Measurements from ENCODE around the gene DNASE1L3.

DNA sequence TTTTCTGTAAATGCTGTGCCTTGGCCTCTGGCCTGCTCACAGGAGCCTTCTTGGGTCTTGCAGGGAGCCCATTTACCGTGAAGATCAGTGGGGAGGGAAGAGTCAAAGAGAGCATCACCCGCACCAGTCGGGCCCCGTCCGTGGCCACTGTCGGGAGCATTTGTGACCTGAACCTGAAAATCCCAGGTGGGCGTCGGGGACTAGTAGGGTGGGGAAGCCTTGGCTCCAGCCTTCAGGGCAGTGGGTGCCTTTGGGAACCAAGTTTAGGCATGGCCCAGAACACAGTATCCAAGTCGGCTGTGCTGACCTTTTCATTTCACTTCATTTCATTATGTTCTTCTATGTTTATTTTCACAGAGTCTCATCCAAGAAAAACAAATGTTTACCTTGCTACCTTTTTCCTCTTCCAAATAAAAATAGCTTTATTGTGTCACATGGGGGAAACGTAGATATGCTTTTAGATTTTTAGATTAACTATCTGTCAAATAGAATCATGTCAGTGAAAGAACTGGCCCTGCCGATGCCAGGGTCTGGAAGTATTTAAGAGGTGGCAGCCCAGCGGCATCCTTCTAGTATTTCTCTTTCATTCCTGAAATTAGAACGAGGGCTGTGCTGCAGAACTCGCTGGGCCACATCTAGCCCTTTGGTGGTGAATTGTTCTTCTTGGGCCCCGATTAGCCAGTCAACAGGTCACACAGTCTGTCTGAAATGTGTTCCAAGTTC is 60.6 kb downstream of the DNASE1L3 start:
- PRO-cap, 2 experiments: no peak in any of the 2 experiments
- RAMPAGE, long total RNA, 4 experiments: no peak in any of the 4 experiments

DNA sequence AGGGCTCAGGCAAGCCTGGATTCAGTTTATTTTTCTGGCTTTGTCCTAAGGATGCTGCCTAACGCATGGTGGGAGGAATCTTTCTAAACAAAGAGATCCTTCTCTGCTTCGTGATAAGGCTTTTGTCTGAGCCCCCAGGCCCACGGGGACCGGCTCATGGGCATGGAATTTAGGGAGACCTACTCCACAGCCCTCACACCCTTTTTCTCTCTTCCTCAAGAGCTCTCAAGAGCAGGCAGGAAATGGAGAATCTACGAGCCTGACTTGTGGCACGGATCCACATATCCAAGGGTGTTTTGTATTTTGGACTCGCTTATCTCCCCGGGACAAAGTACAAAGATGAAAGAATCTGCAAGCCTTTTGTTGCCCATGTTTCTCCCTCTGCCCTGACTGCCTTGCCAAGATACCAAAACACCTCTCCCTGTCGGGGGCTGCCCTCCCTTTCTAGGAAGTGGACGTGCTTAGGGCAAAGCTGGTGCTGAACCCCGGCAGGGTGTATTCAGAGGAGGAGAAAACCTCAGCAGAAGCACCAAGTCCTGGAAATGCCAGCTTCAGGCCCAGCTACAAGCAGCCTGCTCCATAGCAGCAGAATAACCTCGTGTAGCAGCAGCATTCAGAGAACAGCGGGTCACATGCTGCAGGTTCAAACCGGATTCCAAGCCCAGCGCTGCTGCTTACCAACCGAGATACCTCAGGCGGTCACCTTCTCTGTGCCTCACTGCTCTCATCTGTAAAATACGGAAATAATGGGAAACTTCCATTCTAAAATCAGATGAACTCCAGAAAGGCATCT is 35.3 kb downstream of the DNASE1L3 start:
- PRO-cap, 2 experiments: no peak in any of the 2 experiments
- RAMPAGE, long total RNA, 4 experiments: no peak in any of the 4 experiments

GRCh38 chr3:58210717-58211569 is at the start of gene DNASE1L3:
Gene DNASE1L3 (minus strand): TSS chr3:58210972.
- PRO-cap, 2 experiments: no peak in any of the 2 experiments
- RAMPAGE, long total RNA, 4 experiments: start-site peak on the minus strand in 3 of 4 experiments, at chr3:58210914-58210973 at its widest, 10 to 20 reads per replicate

- PRO-cap, 2 experiments: no peak in any of the 2 experiments
- RAMPAGE, long total RNA, 4 experiments: no peak in any of the 4 experiments
These were observed 4.0 kb upstream of the DNASE1L3 start for GRCh38 chr3:58214367-58215520.

DNA sequence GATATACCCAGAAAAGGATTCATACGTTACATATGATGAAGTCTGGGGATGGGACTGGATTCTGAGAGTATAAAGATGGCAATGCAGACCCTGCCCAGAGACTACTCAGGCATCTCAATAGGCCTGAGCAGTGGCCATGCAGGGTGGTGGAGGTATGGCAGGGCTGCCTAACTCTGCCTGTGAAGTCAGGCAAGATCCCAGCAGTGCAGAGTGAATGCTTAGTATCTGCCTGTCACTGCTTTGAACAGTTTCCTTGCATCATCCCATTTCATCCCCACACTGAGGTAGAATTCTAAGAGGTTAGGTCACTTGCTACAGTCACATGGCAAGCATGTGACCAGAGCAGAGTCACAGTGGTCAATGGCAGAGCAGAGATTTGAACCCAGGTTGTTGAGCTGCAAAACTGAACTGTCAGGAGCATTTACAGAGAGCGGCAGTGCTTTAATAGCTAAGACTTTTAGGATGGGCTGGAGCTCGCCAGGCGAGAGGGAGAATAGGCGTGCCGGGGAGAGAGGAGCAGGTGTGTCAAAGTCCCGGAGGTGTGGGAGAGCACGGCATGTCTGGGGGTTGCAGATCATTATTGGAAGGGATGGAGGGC is 4.1 kb downstream of the ABHD6 start:
- PRO-cap, 2 experiments: no peak in any of the 2 experiments
- RAMPAGE, long total RNA, 4 experiments: no peak in any of the 4 experiments

DNA sequence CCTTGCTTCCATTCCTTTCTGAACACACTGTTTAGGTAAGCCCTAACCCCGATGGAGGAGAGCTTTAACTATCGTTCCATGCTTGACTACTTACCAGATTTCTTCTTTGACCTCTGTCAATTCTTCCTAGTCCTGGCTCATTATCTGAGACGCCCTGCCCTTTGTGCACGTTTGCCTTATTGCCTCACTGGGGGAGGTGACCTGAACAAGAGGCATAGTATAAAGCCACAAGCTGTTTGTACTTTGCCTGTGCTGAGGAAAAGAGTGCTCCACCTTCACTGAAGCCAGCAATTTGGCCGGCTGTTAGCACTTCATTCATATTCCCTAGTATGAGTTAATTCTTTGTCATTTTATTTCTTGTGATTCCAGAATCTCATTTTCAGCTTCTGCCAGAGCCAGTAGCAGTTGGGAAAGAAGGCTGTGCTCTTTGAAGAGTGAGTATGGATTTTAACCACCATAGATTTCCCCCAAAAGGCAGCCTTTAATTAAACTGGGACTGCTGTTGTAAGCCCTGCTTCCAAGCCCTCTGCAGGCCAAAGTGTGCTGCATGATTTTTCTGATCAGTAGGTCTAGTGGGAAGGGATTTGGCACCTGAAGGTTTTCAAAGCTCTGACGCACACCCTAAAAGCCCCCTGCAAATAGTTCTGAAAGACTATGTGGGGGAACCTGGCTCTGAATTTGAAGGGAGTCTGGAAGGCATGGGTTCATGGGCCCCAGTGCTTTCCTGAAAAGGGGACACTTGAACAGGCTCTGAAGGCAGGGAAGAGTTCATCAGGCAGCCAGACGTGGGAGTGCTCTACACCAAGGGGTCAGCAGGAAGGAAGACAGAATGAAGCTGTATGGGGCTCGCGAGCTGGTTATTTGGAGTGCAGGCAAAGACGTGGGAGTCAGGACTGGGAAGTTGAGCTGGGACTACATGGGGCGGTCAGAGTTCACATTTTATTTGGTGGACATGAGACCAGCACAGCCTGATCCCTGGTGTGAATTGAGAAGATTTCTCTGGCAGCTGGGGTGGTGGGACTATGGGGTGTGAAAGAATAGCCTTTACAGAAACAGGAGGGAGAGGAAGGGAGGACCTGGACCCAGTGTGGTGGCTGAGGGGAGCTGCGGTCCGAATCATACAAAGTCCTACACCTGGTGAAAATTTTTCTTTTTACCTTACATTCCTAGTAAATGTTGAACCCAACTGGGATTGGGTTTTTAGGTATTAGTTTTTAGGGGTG is 12.3 kb downstream of the ABHD6 start:
- PRO-cap, 2 experiments: no peak in any of the 2 experiments
- RAMPAGE, long total RNA, 4 experiments: no peak in any of the 4 experiments

DNA sequence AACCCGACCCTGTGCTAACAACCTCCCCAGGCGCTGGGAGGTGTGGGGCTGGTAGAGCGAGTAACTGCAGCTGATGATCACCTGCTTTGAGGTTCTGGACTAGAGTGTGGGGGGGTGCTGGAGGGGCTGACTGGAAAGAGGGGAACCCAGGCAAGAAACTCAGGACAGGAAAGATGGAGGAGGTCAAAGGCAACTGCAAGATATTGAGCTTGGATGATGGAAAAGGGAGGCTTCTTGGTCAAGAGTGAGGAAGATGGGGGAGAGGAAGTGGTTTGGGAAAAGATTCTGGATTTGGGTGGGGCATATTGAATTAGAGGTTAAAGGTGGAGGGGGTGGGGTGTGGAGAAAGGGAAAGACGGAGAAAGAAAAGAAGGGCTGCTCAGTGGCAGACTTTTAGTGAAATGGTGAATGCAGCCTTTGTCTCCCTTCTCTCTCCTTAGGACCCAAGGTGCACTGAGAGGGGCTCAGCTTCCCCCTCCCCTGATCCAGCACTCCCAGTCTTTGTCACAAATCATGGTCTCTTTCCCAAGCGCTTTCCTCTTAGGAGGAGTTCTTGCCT is 618 bp upstream of the FAM3D start:
- PRO-cap, 2 experiments: no peak in any of the 2 experiments
- RAMPAGE, long total RNA, 4 experiments: no peak in any of the 4 experiments

DNA sequence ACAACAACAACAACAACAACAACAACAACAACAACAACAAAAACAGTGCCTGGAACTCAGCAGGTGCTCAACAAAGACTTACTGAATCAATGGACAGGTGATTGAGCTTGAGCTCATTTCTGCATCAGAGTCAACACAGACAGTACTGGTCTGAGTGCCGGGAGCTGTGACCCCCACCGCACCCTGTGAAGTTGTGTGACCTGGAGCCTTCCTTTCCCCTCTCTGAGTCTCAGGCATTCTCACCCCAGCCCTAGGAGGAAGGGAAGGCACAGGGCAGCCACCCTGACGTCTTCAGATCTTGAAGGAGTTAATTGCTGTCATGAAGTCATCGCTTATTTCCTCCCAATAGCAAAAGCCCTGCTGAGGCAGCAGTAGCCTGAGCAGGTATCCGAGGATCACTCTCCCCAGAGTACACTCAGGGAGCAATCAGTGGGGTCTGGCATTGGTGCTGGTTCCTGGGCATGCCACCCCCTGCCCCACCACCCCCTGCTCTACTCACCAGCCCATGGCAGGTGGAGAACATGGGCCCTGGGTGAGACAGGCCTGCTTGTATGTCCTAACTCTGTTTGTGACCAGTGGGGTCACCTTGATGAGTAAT is 3.2 kb upstream of the FAM3D start:
- PRO-cap, 2 experiments: no peak in any of the 2 experiments
- RAMPAGE, long total RNA, 4 experiments: no peak in any of the 4 experiments

DNA sequence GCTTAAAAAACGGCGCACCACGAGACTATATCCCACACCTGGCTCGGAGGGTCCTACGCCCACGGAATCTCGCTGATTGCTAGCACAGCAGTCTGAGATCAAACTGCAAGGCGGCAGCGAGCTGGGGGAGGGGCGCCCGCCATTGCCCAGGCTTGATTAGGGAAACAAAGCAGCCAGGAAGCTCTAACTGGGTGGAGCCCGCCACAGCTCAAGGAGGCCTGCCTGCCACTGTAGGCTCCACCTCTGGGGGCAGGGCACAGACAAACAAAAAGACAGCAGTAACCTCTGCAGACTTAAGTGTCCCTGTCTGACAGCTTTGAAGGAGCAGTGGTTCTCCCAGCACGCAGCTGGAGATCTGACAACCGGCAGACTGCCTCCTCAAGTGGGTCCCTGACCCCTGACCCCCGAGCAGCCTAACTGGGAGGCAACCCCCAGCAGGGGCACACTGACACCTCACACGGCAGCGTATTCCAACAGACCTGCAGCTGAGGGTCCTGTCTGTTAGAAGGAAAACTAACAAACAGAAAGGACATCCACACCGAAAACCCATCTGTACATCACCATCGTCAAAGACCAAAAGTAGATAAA is 176.0 kb upstream of the FAM3D start:
- PRO-cap, 2 experiments: no peak in any of the 2 experiments
- RAMPAGE, long total RNA, 4 experiments: no peak in any of the 4 experiments

GRCh38 chr3:59678024-59678433 is 628.2 kb upstream of the CFAP20DC start:
- PRO-cap, 2 experiments: peak in 1 of 2 experiments; most common minus-strand start chr3:59678258 (in 1)
- RAMPAGE, long total RNA, 4 experiments: no peak in any of the 4 experiments

GRCh38 chr3:59895890-59896290 is 846.1 kb upstream of the CFAP20DC start:
- PRO-cap, 2 experiments: no peak in any of the 2 experiments
- RAMPAGE, long total RNA, 4 experiments: no peak in any of the 4 experiments

DNA sequence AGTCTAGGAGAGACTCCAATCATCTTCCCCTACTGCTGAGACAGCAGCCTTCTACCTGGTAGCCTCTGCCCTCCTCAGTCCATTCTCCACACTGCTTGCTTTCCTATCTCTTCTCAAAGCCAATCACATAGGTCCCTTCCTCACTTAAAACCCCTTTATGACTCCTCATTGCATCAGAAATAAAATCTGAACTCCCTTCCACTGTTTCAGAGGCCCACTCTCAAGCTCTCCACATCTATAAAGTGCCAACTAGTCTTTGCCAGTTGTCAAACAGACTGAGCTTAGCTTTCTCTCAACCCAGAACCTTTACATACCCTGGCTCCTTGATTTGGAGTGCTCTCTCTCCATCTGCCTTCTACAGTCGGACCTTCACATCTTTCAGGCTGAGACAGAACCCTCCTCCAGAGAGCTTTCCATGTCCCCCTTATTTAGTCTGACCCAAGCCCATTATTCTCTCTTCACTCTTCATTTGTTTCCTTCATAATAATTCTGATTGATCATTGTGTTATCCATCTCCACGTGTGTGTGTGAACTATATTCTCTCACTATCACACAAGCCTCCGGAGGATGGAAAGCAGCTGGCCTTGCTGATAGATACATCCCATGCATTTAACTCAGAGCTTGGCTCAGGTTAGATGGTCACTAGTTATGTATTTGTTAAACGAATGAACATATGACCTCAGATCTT is 1082.0 kb upstream of the CFAP20DC start:
- PRO-cap, 2 experiments: no peak in any of the 2 experiments
- RAMPAGE, long total RNA, 4 experiments: no peak in any of the 4 experiments

DNA sequence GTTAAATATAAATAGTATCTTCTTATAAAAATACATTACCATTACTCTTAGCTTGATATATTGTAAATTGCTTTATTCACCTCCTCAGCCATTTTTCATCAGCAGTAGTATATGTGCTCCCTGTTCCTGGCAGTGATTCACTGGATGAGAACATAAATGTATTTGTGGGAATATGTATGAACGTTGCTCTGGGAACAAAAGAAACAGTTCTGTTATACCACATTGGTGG is 284.3 kb downstream of the FHIT start:
- PRO-cap, 2 experiments: no peak in any of the 2 experiments
- RAMPAGE, long total RNA, 4 experiments: no peak in any of the 4 experiments

DNA sequence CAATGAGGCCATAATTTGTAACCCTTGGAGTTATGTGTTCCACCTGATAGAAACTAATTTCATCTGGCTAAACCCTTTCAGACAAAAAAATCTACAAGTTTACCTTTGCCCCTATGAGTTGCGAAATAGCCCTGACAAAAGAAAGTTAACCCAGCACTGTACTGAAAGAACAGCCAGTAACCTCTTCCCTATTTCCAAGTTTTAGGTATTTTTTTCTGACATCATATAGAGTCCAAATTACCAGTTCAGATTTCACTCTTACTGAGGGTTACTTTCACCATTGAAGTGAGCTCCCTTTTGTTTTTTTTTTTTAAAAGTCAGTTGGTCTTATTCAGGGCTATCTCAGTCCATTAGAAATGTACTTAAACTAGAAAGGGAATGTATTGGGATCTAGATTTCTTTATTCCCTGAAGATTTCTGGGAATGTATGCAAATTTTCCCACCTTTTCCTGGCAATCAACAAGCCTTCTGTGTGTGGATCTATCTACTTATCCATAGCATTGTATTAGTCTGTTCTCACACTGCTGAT is 42.7 kb upstream of the PTPRG start:
- PRO-cap, 2 experiments: no peak in any of the 2 experiments
- RAMPAGE, long total RNA, 4 experiments: no peak in any of the 4 experiments

DNA sequence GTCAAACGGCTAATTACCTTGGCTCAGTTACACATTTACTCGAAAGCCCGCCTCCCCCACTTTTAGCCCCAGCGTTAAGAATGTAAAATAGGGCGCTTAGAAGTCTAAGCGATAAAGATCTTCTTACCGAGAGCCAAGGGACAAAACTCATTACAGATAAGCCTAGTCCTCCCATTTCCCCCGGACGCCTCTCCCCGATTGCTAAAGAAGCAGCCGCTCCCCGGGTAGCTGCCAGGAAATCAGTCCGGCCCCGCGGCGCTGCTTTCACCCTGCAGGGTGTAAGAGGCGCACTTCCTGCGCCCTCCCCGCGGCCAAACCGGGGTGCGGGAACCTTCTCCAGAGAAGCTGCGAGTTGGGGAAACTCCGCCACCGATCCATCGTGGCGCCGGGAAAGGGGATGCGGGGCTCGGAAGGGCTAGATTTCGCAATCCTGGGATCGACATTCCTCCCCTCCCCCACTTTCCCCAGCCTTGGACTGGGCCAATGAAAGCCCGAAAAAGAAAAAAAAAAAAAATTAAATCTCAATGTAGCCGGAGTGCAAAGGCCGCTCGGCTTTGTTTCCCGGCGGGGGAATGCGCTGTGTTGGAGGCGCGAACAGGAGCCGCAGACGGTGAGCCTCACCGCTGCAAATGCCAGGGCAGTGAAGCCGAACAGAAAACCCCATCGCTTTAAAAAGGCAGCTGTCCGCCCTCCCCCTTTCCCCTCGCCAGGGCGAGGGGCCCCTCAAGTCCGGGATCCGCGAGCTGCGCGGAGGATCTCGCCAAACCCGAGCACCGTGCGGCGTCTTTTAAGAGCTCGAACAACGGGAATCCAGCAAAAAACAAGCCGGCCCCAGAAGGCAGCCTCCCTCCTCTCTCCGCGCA is 666 bp upstream of the PTPRG start:
- PRO-cap, 2 experiments: peak in 2 of 2 experiments; most common plus-strand start position 339 of the sequence (in 2); most common minus-strand start position 200 of the sequence (in 1)
- RAMPAGE, long total RNA, 4 experiments: no peak in any of the 4 experiments

- PRO-cap, 2 experiments: no peak in any of the 2 experiments
- RAMPAGE, long total RNA, 4 experiments: start-site peak on the plus strand in 1 of 4 experiments, at chr3:61562243-61562454 at its widest, 78 reads per replicate
These were observed 692 bp downstream of the PTPRG start for GRCh38 chr3:61561737-61562789.

DNA sequence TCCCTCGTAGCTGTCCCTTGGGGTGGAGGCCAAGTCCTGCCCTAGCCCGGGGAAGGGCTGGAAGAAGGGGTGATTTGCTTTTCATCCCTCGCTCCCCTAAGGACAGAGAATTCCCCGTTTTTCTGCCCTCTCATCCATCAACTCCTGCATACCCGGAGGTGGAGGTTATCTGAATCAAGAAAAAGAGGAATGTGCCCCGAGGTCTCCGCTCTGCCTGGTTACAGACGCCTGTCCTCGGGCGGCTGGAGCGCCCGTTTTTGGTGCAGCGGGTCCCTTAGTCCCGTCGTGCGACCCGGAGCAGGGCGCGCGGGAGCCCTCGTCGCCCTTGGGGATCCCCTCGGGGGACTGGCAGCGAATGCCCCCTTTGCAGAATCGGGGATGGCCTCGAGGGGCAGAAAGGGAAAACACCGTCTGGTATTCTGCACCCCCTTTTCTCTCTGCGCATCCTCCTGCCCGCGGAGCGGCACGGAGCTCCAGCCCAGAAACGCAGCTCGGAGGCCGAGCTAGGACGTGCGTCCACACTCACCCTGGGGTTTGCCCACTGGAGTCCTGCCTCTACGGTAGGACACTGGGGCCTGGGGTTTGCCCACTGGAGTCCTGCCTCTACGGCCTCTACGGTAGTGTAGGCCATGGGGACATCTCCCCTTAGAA is 2.2 kb downstream of the PTPRG start:
- PRO-cap, 2 experiments: no peak in any of the 2 experiments
- RAMPAGE, long total RNA, 4 experiments: no peak in any of the 4 experiments

DNA sequence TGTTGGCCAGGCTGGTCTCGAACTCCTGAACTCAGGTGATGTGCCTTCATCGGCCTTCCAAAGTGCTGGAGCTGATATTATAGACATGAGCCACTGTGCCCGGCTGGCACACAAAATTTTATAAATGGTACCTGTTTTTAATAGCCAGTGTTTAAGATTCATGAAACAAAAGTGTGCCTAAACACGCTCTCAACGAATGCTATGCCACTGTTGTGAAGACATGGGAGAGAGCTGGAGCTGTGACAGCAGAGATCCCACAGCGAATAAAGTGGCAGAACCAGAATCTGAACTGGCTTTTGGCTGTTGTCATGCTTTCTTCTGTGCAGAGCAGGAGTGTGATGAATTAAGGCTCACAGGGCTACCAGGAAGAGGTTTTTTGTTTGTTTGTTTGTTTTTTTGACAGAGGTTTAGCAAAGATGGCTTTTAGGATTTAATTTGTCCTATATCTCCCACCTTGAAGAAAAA is 14.5 kb downstream of the PTPRG start:
- PRO-cap, 2 experiments: no peak in any of the 2 experiments
- RAMPAGE, long total RNA, 4 experiments: no peak in any of the 4 experiments

- PRO-cap, 2 experiments: no peak in any of the 2 experiments
- RAMPAGE, long total RNA, 4 experiments: no peak in any of the 4 experiments
These were observed 24.7 kb downstream of the PTPRG start for GRCh38 chr3:61585943-61586694.

DNA sequence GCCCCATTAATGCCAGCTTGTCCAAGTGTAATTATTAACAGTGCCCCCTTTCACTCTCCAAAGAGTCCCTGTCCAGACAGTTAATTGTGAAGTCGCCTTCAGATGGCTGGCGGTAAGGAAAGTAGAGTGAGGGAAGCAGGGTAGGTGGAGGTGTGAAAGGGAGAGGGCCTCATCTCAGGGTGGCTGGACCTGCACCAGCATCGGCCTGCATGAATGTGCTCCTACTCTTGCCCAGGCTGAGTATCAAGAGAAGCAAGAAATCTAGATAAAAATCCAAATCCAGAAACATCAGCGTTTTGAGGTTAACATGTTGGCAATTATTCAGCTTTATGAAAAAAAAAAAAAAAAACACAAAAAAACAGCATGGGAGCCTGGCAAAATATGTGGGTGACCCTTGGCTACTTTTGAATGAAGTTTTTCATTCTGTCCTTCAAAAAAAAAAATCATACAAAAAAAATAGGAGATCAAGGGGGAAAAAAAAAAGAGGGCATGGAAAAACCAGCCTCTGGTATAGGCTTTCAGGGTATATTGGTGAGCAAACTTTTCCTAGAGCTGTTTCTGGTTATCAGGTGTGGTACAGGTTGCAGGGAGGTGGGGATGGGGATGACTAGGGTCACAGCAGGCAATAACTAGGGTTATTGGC is 118.9 kb downstream of the PTPRG start:
- PRO-cap, 2 experiments: no peak in any of the 2 experiments
- RAMPAGE, long total RNA, 4 experiments: no peak in any of the 4 experiments